ENCODE measurements around a stretch of chr18.

DNA sequence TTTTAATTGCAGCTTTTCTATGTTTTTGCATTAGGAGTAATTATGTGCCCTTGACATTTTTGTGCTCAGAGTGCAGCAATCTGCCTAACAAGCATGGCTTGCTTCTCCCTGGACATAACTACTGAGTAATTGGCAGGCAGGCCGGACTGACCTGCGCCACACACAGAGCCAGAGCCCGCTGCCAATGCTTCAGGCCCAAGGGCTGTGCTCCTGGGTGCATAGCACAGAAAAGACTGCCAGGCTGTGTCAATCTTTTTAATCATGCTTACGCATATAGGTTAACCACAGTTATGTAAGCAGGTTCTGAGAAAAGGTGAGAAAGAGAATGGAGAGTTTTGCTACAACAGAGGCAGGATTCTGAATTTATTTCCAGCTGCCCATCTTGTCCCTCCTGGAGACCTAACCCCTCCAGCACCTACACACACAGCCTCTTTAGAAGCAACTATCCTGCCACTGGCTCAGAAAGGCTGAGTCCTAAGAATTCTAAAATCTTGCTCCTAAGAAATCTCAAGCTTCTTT lies 22.0 kb upstream of the TTC39C start:
- RRBS = no CpG with 5 or more reads among the region's 4 CpGs

- RRBS = no CpG with 5 or more reads among the region's 2 CpGs
Measured at GRCh38 chr18:24016679-24017078, 2.1 kb downstream of the TTC39C start.

DNA sequence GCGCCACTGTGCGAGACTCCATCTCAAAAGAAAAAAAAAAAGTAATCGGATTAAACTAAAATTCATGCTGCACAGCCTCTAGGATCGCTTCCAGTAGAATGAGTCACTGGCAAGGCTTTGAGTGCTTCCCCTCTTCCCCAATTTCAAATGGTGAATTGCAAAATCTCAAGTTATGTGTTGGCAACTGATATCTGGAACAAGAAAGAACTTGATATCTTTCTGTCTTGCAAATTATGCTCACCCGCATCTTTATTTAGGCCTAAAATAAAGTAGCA lies 12.6 kb downstream of the TTC39C start:
- RRBS = no CpG with 5 or more reads among the region's 5 CpGs

- RRBS = no CpG with 5 or more reads among the region's 5 CpGs
Measured at GRCh38 chr18:24033534-24034327, 19.2 kb downstream of the TTC39C start.

DNA sequence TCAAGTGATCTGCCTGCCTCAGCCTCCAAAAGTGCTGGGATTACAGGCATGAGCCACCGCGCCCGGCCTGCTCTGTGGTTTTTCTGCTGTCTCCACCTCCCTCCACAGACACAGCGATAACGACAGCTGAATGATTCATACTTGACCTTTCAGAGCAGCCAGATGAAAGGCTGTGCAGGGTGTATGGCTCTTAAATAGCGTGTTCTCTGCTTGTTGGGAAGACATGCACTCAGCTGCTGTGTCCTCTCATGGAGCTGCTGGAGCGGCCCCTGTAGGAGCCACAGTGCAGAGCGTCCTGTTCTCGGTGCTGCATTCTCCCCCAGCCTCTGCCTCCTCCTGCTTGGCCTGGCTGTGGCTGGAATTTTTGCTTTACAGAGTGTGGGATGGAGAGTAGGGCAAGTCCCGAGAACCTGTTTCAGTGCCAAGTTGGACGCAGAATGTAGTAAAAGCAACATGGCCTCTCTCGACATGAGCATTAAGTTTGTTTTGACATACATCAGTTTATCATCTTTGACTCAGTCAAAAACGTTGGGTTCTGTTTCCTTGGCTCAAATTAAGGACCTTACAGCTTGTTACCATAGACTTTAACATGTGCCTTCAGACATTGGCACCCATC lies 61.8 kb downstream of the TTC39C start:
- RRBS = no CpG with 5 or more reads among the region's 13 CpGs

- RRBS = no CpG with 5 or more reads among the region's 18 CpGs
Measured at GRCh38 chr18:24112564-24113541, 26.0 kb upstream of the CABYR start.

GRCh38 chr18:24362623-24363220 lies 34.9 kb downstream of the OSBPL1A start:
- RRBS = no CpG with 5 or more reads among the region's 2 CpGs

DNA sequence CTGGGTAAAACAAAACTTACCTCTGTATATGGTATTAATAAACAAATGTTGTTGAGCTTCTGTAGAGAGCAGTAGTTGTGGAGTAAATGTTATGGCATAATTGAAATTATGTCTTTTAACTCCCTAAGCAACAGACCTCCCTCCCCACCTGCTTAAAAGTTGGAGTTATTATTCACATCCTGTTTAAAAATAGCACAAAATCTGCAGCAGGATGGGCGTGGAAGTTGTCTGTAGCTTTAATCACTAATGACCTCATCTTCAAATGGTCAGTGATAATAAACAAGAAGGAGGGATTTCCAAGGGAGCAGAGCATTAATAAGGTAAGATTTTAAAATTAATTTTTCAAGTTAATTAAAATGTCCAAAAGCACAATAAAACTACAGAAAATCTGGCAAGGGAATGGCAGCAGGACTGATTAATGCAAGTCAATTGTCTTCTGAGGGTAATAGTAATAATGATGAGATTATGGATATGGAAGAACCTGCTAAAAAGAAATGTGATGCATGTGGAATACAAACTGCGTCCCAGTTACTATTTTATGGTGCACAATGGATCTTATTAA lies 167.6 kb downstream of the HRH4 start:
- RRBS = no CpG with 5 or more reads among the region's 2 CpGs

- RRBS = no CpG with 5 or more reads among the region's 7 CpGs
Measured at GRCh38 chr18:25284304-25284700, 67.7 kb downstream of the ZNF521 start.

GRCh38 chr18:25288835-25289306 lies 63.1 kb downstream of the ZNF521 start:
- RRBS = no CpG with 5 or more reads among the region's 3 CpGs

GRCh38 chr18:26455129-26455865 lies 93.1 kb downstream of the KCTD1 start:
- RRBS = no CpG with 5 or more reads among the region's 16 CpGs

DNA sequence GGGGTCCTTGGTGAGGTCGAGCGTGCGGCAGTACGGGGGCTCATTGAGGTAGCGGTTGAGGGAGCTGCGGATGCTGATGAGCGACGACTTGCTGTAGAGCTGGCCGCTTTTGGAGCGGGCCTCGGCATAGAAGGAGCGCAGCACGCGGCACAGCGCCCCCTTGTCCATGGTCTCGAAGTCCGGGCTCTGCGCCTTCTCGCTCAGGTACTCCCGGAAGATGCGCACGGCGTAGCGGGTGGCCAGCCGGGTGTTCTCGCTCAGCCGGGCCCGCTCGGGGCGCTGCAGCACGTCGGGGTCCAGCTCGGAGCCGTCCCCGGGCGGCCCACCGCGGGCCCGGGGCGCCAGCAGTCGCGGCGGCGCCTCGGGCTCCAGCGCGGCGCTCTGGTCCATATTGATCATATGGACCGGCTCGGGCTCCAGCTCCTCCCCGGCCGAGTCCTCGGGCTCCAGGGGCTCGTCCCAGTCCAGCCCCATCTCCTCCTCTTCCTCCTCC lies 532 bp downstream of the KCTD1 start:
- RRBS = 2% methylated on average over 20 of the region's 54 CpGs

DNA sequence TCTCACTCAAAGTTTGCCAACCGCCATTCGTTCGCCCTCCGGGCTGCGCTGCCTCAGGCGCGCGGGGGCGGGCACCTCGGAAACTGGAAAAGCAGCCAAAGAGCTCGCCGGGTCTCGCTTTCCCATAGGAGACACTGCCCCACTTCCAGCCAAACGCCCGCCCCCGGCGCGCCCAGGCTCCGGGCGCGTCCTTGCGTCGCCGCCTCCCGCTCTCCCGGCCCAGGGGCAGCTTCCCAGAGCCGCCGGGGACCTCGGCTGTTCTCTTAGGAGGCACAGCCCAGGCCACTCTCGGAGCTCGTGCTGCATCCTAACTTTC lies 1.3 kb upstream of the KCTD1 start:
- RRBS = 1% methylated on average over 24 of the region's 31 CpGs

DNA sequence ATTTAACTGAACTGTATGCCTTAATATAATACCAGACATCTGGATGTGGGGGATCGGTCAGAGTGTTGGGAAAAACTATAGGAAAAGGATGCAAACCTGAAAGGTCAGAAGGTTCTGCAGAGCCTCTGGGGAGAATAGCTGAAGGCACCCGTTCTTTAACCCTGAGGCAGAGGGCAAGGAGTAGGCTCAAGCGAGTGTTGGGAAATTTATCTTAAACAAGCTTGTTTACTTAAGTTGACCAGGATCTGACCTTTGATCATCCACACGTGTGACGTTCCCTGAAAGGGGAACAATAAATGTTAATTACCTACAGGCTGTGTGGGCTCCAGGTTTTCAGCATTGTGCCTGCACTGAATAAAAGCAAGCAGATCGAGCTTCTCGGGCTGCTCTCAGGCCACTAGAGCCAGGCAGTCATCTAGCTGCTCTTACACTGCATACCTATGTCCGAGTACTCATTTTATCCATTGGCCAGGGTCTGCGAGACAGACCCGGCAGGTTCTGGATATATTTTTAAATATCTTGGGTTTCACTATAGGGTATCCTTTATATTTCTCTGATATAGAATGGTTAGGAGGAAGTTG lies 400.6 kb upstream of the CHST9 start:
- RRBS = no CpG with 5 or more reads among the region's 10 CpGs

GRCh38 chr18:27841929-27842243 lies 335.0 kb downstream of the CDH2 start:
- RRBS = no CpG with 5 or more reads among the region's 1 CpG

DNA sequence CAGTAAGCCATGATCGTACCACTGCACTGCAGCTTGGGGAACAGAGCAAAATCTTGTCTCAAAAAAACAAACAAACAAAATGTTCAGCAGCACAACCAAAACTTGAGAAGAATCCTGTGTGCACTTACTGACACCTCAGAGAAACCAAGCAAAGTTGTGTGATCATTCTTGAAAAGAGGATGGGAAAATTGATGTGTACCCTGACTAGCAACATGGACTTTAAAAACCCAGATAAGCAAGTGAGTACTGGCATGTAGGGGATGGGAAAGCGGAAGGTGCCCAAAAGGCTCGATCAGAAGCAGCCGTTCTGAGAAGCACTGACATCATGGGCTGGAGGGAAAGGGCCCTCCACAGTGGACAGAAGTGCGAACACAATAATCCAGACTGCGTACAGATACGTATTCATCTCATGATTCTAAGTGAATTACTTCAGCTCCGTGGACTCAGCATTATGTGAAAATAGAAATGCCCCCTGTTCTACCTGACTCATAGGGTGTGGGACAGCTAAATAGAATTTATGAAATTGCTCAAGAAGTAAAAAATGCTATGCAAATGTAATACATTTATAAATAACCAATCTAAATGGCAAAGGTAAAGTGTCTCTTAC lies 42.2 kb downstream of the CDH2 start:
- RRBS = no CpG with 5 or more reads among the region's 8 CpGs

- RRBS = no CpG with 5 or more reads among the region's 5 CpGs
Measured at GRCh38 chr18:28147554-28148131, 29.3 kb downstream of the CDH2 start.

DNA sequence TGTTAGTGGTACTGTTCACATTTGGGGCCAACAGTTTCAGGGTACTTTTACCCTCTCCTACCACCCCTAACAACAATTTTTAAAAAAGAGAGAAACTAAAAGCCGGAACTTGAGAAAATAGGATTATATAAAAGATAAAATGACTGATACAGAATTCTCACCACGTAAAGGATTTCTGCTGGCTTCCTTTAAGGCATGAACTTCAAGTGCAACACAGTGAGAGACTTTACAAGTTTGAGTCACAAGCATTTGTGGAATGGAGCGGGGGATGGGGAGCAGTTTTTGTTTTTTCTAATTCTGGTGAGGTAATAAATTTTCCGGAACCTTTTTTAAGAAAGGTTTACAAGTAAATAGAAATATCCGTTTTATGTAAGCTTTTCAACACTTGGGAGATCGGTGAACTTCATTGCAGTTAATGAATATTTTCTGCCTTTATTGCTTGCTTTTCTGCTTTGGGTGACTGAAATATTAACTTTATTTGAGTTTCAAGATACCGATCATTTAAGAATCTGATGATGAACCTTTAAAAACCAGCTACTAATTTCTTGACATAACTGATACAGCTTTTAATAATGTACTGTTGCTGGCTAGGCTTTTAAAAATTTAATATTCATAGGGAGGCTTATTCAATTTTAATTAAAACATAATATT lies 1.9 kb upstream of the CDH2 start:
- RRBS = no CpG with 5 or more reads among the region's 7 CpGs

GRCh38 chr18:30175280-30175751 lies 867.2 kb downstream of the DSC3 start:
- RRBS = no CpG with 5 or more reads among the region's 43 CpGs

GRCh38 chr18:30763619-30764102 lies 278.9 kb downstream of the DSC3 start:
- RRBS = no CpG with 5 or more reads among the region's 1 CpG

All from brain (tissue), 1 donor.